Liver (tissue), 9 donors: ENCODE data around the genes BTG4, CRYAB, TEX12 and PLET1.

GRCh38 chr11:110947313-110947875 is 235.2 kb upstream of the ARHGAP20 start:
- PRO-cap, 5 experiments, result no peak in any of the 5 experiments
- RAMPAGE, long total RNA, 2 experiments, result no peak in any of the 2 experiments
- RRBS, result no CpG with 5 or more reads among the region's 2 CpGs

DNA sequence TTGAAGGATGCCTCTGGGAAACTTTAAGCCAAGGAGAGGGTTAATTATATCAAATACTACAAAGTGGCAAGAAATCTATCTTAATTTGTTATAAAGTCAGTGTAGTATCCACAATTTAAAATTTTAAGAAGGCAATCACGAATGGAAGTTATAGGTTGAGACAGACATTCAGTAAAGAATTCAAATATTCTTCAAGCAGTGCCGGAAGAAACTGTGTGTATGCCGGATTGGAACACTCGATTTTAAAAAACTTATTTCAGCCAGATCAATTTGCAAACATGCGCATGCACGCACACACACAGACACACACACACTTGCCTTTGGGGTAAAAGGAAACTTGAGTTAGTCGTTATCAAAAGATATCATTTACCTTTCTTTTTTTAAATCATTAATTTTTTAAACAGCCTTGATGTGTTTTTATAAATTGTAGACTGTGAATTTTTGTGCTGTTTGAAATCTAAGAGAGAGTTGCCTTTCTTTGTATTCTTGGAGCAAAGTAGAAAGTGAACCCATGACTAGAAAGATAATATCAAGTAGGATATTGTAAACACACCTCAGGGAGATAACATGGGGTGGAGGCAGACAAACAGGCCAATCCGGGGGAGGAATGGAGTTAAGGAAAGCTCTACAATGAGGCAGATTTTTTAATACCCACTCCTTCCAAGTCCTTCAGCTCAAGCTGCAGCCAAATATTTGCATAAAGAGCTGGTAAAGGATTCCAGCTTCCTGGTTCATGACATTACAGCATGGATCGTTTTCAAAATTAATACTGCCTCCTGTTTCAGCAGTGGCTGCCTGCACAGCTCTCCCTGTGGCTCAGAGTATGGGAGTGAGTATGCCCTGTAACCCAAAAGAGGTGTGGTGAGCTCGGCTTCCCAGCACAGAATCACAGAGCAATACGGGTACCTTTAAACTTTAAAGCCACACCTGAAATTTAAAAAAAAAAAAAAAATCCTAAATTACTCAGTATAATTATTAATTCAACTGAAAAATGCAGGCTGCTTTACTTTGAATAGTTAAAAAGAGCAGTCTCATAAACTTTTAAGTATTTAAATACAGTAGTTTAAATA is 4.9 kb downstream of the POU2AF3 start:
- PRO-cap, 5 experiments, result peak in 1 of 5 experiments; most common minus-strand start position 890 of the sequence (in 1)
- RAMPAGE, long total RNA, 2 experiments, result no peak in any of the 2 experiments
- RRBS, result no CpG with 5 or more reads among the region's 11 CpGs

DNA sequence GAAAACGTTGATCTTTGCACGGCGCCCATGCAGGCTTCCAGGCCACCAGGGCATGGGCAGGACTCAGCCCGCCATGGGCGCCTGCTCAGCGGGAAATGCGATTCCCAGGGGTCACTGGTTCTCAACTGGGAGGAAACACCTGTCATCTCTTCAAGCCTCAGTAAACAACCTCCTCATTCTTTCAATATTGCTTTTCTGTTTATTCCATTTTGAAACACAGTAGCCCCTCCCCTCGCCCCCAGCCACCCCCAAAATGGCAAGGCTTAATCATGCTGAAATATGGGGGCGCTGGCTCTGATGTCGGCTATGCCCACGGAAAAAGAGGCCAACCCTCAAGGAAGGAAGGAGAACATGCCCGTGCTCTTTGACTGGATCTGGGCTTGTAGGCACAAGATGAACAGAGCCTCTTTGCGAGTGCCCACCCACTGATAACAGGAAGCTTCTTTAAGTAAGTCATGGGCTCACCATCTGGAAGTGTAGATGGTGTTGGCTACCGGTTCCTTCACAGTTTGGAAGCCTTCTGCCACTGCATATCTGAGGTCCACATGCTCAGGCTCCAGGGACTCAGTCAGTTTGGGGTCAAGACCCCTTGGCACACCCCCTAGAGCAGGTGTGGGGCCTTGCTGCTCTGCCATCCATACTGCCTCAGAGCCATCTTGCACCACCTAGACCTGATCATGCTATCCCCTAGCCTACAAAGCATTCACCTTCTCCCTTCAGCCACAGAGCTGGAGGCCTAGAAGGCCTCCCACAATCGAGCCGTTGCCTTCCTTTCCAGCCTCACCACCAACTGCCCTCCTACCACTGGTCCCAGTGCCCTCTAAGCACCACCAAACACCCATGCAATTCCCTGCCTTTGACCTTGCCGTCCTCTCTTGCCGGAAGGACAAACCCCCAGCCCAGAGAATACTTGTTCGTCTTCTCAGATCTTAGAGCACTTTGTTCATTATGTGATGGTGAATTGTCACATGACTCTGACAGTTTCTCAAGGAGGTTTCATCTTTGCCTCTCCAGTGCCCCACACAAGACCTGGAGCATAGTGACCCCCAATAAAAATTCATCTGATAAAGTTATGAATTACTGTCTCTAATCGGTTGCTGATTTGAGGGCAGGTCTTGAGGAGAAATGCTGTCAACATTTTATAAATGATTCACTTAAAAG is 913 bp upstream of the POU2AF1 start:
- PRO-cap, 5 experiments, result no peak in any of the 5 experiments
- RAMPAGE, long total RNA, 2 experiments, result no peak in any of the 2 experiments
- RRBS, result no CpG with 5 or more reads among the region's 20 CpGs

GRCh38 chr11:111413658-111414902 is 35.0 kb upstream of the POU2AF1 start:
- PRO-cap, 5 experiments, result no peak in any of the 5 experiments
- RAMPAGE, long total RNA, 2 experiments, result no peak in any of the 2 experiments
- RRBS, result no CpG with 5 or more reads among the region's 16 CpGs

DNA sequence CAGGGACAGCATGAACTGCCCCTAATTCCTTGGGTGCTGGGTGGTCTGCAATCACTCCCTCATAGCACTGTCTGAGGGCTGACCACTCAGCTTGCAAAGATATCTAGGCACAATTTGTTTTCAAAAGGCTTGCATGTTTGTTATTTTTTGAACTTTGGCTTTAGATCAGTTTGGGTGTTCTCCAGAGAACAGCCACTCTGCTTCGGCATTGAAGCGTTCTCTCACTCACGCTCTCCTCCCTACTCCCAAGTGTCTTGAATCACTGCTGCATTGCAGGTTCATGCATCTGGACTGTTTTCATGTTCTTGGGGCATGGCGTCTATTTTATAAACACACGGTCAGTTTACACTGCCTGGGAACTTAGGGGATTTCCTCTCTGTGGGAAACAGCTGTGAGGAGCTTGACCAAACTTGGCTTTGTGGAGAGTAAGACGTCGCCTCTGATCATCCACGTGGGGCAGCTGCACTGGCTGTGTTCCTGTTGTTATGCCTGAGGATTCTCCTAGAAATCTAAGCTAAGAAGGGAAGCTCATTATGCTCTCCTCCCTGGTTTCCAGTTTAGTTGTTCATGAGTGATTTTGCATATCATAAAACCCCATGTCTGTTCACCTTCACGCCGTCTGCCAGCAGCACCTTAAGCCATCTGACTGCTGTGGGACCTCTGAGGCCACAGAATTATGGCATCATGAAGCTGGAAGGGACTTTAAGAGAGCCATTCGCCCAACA is 38.6 kb upstream of the POU2AF1 start:
- PRO-cap, 5 experiments, result peak in 1 of 5 experiments; most common minus-strand start position 251 of the sequence (in 1)
- RAMPAGE, long total RNA, 2 experiments, result no peak in any of the 2 experiments
- RRBS, result no CpG with 5 or more reads among the region's 11 CpGs

GRCh38 chr11:111512233-111512629 is at the start of gene BTG4:
TSS of gene BTG4 (minus strand) at chr11:111512386.
- PRO-cap, 5 experiments, result no peak in any of the 5 experiments
- RAMPAGE, long total RNA, 2 experiments, result no peak in any of the 2 experiments
- RRBS, result no CpG with 5 or more reads among the region's 29 CpGs

- PRO-cap, 5 experiments, result no peak in any of the 5 experiments
- RAMPAGE, long total RNA, 2 experiments, result no peak in any of the 2 experiments
- RRBS, result no CpG with 5 or more reads among the region's 4 CpGs
Observed at GRCh38 chr11:111625166-111625768, 23.0 kb downstream of the SIK2 start.

GRCh38 chr11:111706945-111707542 is 59.1 kb downstream of the PPP2R1B start:
- PRO-cap, 5 experiments, result no peak in any of the 5 experiments
- RAMPAGE, long total RNA, 2 experiments, result no peak in any of the 2 experiments
- RRBS, result no CpG with 5 or more reads among the region's 10 CpGs

DNA sequence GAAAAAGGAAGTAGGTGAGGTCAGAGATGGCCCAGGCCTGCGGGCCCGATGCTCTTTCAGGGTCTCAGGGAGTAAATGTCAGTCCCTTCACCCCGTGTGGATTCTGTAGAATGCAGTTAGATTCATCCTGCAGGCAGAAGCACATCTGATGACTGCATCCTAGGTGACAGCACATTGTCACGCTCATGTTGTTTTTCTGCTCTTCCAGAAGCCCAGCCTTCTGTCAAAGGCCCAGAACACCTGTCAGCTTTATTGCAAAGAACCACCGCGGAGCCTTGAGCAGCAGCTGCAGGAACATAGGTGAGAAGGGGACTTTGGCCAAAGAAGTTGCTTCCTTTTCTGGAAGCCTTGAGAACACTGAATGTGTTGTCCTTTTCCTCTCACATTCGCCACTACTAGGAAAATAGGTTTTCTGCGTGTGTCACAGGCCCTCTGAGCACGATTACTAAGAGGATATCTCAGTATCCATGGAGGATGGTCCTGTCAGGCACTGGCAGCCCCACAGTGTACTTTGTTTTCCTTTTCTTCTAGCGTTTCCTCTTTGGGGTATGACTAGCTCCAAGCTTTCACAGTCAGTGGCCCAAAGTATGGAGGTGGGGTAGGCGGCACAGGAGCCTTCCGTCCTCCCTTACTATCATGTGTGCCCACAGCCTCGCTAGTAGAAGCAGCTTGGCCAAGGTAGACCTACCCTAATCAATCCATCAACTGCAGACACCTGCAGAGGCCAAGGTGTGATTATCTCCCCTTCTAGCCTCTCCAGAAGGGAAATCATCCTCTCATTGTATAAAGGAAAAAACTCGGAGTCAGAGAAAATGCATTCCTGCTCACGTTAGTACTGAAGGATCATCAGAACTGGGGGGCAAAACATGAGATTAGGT is 43.5 kb downstream of the PPP2R1B start:
- PRO-cap, 5 experiments, result no peak in any of the 5 experiments
- RAMPAGE, long total RNA, 2 experiments, result no peak in any of the 2 experiments
- RRBS, result no CpG with 5 or more reads among the region's 15 CpGs

DNA sequence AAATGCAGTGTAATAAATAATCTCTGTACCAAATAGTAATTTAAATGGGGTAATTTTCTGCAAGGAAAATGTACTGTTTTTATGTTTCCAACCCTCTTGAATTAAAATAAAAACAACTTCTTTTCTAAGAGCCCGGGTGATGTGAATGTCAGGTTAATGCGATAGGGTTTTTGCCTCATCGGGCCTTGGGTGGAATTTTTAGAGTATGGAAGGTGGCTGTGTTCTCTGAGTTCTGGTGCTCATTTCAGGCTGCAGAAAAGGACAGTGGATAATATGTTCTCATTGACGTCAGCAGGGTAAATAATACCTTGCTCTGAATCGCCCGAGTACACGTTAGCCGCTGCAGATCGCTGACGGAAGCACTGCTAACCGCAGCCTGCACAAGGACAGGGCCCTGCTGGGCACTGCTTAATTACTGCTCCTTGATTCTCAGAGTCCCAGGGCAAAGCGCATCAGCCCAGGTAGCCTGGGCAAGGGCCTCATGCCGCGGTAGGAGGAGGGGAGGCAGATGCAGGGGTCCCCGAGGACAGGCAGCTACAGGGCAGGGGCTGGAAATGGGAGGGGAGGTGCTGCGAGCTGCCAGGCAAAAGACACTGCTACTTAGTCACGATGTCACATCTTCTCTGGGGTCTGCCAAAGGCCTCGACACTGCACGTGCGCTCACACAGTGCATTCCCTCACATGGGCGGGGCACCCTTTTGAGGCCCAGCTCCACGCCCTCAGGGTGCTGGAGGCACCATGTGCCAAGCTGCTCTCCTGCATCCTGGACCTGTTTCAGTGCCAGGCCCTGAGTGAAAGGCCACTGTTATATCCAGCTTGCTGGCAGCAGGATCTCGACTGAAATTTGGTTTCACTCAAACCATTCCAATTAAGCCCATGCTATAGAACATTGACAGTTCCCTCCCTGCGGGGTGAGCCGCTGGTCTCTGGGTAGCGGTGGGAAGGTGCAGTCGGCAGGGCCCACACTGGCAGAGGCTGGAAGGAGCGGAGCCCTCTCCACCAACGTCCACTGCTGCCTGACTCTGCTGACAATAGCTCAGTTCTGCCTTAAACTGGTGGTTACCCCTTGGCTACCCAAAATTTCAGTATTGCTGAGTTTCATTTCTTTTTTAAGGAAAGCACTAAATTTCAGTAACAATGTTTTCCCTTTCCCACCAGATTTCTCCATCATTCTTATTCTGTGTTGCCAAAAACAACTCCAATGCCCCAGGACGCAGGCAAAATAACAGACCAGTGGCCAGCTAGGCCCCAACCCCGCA is 35.0 kb downstream of the PPP2R1B start:
- PRO-cap, 5 experiments, result peak in 5 of 5 experiments; most common plus-strand start position 345 of the sequence (in 5); most common minus-strand start position 234 of the sequence (in 3)
- RAMPAGE, long total RNA, 2 experiments, result no peak in any of the 2 experiments
- RRBS, result no CpG with 5 or more reads among the region's 31 CpGs

- PRO-cap, 5 experiments, result peak in 2 of 5 experiments; most common minus-strand start chr11:111910756 (in 2)
- RAMPAGE, long total RNA, 2 experiments, result no peak in any of the 2 experiments
- RRBS, result no CpG with 5 or more reads among the region's 11 CpGs
Observed at GRCh38 chr11:111910139-111911297, 1.1 kb downstream of the CRYAB start.

DNA sequence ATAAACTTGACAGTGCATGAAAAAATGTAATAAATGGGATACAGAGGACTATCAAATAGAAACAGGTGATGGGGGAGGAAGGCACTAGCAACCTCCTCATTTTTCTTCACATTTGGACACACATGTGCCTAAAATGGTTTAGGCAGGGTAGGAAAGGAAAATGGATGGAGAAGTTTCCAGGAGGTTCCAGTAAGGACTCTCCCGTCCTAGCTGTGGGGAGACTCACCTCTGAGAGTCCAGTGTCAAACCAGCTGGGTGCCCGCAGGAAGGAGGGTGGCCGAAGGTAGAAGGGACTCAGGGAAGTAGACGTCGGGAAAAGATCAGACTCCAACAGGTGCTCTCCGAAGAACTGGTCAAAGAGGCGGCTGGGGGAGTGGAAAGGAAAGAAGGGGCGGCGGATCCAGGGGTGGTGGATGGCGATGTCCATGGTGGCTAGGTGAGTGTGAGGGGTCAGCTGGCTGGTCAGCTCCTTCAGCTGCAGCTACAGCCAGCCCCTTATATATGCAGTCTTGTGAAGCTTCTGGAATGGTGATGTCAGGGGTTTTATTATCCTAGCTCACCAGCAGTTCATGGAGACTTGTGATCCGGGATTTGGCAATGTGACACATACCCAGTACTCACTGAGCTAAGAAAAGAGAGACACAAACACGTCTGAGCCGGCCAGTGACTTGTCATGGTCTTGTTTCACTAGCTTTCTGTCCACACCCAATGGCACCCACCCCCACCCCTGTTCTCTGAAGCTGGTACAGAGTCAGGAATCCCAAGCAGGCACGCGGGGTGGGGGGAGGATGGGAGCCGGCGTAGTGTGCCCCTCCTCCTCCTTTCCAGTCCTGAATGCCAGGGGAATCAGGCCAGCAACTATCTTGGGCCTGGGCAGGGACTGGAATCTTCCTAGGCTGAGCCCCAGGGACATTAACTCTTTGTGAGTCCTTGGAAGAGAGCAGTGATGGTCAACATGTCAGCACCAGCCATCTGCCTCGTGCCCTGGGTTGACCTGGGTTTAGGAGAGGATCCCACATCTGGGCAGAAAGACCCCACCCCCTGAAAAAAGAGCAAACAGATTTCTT is at the start of gene CRYAB:
TSS of gene CRYAB (minus strand) at position 473 of the 1,067 bp plus-strand sequence.
- PRO-cap, 5 experiments, result peak in 4 of 5 experiments; most common plus-strand start position 861 of the sequence (in 3); most common minus-strand start position 473 of the sequence (in 3)
- RAMPAGE, long total RNA, 2 experiments, result start-site peak on the minus strand in 1 of 2 experiments, centred at position 627 of the sequence, 8 reads per replicate
- RRBS, result 2% methylated on average over 3 of the region's 18 CpGs

- PRO-cap, 5 experiments, result no peak in any of the 5 experiments
- RAMPAGE, long total RNA, 2 experiments, result no peak in any of the 2 experiments
Observed at GRCh38 chr11:111923938-111924331, 5.2 kb downstream of the C11orf52 start.

DNA sequence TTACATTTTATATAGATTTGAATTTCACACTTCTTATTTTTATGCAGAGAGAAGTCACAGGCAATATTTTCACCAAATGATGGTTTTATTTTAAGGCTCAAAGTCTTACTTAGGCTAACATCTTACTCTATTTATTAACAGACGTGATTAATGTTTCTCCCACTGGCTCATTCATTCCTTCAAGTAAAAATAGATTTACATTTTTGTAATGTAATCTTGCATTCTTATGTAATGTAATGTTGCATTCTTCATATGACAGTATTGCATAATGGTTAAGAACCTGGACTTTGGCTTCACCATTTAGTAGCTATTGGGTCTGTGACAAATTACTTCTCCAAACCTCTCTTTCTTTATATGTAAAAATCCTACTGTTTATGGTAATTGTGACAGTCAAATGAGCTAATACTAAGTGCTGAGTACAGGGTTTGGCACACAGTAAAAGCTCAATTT is 3.3 kb upstream of the DIXDC1 start:
- PRO-cap, 5 experiments, result peak in 2 of 5 experiments; most common plus-strand start position 303 of the sequence (in 2); most common minus-strand start position 181 of the sequence (in 2)
- RAMPAGE, long total RNA, 2 experiments, result no peak in any of the 2 experiments
- RRBS, result no CpG with 5 or more reads among the region's 1 CpG

DNA sequence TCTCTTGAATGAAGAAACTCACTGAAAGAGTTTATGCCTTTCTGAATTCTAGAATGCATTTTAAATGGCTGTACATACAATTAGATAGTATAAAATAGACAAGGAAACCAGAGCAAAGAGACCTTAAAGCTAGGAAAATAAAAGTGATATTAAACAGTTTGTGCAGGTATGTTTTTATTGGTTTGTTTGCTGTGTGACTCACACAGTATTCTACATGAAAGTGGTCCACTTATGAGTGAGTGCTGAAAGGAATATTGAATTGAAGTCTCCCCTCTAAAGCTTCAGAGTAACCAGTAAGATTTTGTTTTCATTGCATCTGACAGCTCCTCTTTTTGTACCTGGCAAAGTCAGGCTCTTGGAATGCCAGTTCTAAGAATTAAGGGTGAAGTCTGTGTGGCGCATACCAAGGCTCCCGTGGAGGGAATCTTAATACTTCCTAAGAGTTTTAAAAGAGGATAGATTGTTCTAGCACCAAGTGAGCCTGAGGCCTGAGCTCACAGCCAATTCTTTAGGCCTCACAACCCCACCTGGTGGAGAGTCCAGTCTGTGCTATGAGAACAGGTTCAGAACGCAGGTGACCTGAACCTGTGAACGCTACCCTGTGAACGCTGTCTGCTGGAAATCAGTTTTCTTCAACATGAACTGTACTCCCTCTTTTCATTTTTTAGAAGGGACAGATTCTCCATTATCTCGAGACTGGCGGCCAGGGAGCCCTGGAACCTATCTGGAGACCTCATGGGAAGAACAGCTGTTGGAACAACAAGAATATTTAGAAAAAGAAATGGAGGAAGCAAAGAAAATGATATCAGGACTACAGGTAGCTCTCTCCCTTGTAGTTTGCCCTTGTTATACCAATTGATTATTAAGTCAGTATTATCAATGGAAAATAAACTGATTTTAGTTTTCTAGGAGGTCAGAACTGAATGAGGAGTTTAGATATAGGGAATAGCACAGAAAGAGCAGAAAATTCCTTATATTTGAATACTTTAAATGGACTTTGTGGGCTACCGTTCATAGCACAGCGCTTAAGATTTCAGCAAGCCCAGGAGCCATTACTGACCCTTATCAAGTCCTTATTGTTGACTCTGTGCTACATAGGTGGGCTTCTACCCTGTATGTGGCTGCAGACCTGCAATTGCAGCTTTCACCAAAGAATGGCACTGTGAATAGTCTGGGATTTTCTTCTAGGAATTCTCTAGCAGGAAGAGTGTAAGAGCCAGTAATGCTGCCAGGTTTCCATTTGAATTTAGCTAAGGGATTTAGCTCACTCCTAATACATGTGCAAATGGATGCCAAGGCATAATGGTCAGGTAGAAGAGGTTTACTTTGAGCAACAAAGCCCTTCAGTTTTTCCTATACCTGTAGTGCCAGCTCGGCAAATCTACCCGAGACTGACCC is 43.0 kb upstream of the DLAT start:
- PRO-cap, 5 experiments, result peak in 5 of 5 experiments; most common plus-strand start position 566 of the sequence (in 5); most common minus-strand start position 1,035 of the sequence (in 1)
- RAMPAGE, long total RNA, 2 experiments, result no peak in any of the 2 experiments
- RRBS, result no CpG with 5 or more reads among the region's 11 CpGs

DNA sequence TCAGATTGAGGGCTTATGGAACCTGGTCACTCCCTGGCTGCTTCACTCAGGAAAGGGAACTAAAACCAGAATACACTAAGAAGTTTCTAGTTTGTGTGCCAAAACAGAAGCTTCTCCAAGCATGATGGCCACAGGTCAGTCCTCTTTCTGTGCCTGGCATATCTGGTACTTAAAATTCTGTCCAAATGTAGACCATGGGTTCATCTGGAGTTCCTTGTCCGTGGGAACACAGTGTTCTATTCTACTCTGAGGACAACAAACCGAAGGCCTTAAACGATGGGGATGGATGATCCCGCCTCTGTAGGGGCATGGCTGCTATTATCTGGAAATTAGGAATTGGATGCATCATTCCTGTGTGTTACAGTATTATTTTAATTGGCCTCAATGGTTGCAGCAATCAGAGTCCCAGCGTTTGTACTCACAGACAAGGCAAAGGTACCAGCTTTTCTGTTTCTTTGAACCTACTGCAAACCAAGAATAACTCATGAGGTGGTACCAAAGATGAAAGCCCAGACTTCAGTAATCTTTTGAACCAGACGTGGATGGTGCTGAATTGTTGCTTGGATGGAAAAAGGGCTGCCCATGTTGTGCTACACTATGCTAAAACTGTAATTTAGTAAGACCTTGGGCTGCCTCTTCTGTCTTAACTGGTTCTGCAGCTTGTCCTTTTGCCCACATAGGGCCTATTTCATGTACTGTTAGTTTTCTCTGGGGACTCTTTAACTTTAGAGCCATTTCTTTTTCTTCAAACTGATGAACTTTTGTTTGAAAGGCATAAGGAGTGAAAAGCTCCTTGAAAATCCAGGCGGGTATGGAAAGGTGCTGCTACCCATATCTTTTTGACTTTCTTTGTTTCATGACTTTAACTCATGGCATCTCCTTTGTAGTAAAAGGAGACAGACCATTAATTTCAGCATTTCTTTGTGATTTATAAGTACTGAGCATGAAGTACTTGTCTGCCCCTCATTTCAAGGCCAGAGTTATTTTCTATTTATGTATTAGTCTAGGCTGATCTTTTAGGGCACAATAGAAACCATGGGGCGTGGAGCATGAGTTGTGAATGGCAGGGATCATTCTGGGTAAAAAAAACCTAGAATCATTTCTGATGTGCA is 5.8 kb upstream of the DLAT start:
- PRO-cap, 5 experiments, result peak in 1 of 5 experiments; most common plus-strand start position 400 of the sequence (in 1); most common minus-strand start position 149 of the sequence (in 1)
- RAMPAGE, long total RNA, 2 experiments, result no peak in any of the 2 experiments
- RRBS, result no CpG with 5 or more reads among the region's 8 CpGs

DNA sequence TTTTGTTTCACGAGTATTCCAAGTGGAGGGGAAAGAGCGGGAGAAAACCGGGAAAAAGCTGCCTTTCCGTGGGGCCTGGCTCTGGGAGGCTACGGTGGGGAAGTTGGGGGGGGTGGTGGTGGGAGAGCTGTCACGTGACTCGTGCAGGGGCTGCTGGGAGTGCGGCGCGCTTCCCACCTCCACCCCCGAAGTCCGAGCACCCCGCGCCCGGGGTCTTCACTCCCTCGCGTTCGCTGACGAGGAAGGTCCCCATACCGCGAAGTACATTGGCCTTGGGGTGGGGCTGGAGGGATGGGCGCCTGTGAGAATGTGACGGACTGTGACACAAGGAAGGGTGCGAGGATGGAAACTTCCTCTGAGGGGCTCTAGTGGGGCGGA is at the start of gene TEX12:
TSS of gene TEX12 (plus strand) at position 219 of the 378 bp plus-strand sequence.
- PRO-cap, 5 experiments, result no peak in any of the 5 experiments
- RAMPAGE, long total RNA, 2 experiments, result no peak in any of the 2 experiments
- RRBS, result no CpG with 5 or more reads among the region's 25 CpGs

GRCh38 chr11:112227657-112229078 is 1.9 kb downstream of the PTS start:
- PRO-cap, 5 experiments, result no peak in any of the 5 experiments
- RAMPAGE, long total RNA, 2 experiments, result no peak in any of the 2 experiments
- RRBS, result no CpG with 5 or more reads among the region's 9 CpGs

GRCh38 chr11:112260690-112261083 is at the start of gene PLET1:
TSS of gene PLET1 (minus strand) at chr11:112260860.
- PRO-cap, 5 experiments, result no peak in any of the 5 experiments
- RAMPAGE, long total RNA, 2 experiments, result no peak in any of the 2 experiments
- RRBS, result no CpG with 5 or more reads among the region's 3 CpGs

GRCh38 chr11:112266356-112266940 is 5.8 kb upstream of the PLET1 start:
- PRO-cap, 5 experiments, result peak in 2 of 5 experiments; most common plus-strand start chr11:112266659 (in 2); most common minus-strand start chr11:112266570 (in 1)
- RAMPAGE, long total RNA, 2 experiments, result no peak in any of the 2 experiments
- RRBS, result no CpG with 5 or more reads among the region's 6 CpGs